Cardiac septum (tissue), 1 donor: ENCODE measurements around a stretch of chr18.

- PRO-cap, result no peak
Measured at GRCh38 chr18:11946181-11946642, 35.1 kb upstream of the IMPA2 start.

DNA sequence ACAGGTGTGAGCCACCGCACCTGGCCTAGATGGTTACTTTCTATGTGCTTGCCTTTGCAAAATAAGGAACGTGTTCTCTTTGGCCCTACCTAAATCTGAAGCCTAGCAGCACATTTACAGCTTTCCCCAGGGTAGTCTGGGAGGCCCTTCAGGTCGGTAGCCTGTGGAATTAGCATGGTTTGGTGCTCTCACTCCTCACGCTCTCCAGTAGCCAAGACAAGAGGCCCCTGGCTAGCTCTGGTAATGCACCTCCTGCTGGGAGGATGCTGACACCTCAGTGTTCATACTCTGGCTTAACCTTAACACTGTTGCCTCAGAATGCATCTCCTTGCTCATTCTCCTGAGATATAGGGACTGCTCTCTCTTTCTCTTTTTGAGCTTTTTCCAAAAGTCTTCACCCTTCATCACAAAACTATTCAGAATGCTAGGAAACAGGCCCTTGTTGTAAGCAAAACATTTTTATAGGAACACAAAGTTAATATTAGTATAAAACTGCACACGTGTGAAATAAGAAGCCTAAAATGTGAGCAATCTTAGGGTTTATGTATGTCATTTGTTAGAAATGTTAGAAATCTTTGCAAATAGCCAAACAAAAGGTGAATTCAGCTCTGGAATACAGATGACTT, 17.3 kb upstream of the IMPA2 start:
- PRO-cap, result no peak

- PRO-cap, result no peak
Measured at GRCh38 chr18:11984163-11984641, 2.9 kb downstream of the IMPA2 start.

- PRO-cap, result no peak
Measured at GRCh38 chr18:12001402-12001924, 20.2 kb downstream of the IMPA2 start.

GRCh38 chr18:12076243-12076938, 17.3 kb upstream of the ANKRD62 start:
- PRO-cap, result no peak

GRCh38 chr18:12278199-12278720, 24.1 kb downstream of the CIDEA start:
- PRO-cap, result no peak

- PRO-cap, result no peak
Measured at GRCh38 chr18:12335509-12336271, 27.6 kb downstream of the TUBB6 start.

- PRO-cap, result no peak
Measured at GRCh38 chr18:12470562-12471309, 63.0 kb downstream of the PRELID3A start.

- PRO-cap, result no peak
Measured at GRCh38 chr18:12776585-12777406, 74.0 kb downstream of the PSMG2 start.

DNA sequence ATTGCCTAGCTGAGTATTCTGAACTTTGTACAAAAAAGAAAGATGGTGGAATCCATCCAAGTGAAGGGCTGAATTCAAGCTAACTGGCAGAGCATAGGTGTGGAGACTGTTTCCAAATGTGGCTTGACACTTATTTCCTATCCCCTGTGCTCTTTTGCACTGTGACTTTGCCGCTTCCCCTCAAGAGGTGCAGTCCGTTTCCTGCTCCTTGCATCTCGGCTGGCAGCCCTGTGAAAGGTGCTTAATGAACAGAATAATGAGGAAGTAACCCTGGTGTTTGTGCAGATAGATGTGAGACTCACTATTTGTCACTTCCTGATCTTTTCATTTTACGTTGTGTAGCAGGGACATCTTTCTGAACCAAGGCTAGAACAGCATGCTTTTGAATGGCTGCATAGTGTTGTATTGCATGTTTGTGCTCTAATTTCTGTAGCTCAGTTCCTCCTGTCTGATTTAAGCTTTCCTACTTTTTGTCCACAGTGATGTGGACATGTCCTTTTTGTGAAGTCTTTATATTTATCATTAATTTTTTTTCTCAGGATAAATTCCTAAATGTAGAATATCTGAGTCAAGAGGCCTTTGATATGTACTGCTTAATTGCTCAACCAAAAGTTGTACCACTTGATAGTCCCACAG, 60.9 kb downstream of the CEP192 start:
- PRO-cap, result no peak

DNA sequence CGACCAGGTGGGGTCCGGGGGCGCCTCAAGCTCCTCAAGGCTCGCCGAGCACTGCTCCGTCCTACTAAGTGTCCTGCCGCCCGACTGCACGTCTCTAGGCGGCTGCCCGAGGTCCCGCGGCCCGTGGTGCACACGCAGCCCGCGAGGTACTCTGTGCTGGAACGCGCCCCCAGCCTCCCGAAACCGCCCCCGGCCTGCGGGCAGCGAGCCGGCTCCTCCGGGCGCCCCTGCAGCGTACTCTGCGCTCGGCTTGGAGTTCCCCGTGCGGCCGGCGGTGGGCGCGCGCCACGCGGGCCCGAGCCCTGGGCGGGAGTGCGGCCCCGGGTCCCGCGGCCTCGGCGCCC, 1.5 kb upstream of the LDLRAD4 start:
- PRO-cap, result no peak

GRCh38 chr18:13280332-13281063, 61.9 kb downstream of the LDLRAD4 start:
- PRO-cap, result unidirectional peak, minus-strand start at chr18:13280521

DNA sequence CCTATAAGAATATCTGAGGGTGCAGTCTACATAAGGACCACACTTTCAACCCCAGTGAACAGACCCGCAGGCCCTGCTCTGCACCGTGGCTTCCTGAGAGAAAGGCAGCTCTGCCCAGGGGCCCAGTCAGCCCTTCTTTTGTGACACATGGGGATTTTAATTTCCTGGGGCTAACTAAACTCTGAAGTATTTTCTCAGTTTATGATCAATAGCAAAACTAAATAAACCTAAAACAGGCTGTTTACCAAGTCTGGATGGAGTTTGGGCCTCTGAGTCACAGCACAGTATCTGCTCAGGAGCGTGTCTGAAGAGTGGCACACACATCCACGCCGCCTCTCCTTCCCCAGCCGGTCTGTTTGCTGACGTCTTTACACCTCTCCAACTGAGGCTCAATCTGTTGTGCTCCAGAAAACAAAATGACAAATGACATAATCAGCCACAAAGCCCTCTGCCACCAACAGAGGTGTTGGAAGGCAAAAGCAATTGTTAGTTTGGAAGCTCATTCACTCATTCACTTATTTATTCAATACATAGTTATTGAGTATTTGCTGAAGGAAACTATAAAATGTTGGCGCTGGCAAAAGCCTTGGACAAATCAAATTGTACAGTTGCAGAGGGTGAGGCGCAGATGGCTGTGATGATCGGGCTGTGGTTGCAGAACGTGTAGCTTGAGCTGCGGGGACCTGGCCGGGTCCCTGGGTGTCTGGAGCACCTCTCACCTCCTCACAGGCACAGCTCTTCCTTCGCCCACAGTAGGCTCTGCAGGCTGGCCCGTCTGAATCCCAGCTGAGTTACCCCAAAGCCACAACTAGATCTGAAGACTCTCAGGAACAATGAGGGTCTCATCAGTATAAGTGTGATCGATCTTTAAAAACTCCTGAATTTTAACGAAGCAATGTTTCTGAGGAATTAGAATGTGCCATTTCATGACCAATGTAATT, 72.5 kb downstream of the LDLRAD4 start:
- PRO-cap, result no peak

DNA sequence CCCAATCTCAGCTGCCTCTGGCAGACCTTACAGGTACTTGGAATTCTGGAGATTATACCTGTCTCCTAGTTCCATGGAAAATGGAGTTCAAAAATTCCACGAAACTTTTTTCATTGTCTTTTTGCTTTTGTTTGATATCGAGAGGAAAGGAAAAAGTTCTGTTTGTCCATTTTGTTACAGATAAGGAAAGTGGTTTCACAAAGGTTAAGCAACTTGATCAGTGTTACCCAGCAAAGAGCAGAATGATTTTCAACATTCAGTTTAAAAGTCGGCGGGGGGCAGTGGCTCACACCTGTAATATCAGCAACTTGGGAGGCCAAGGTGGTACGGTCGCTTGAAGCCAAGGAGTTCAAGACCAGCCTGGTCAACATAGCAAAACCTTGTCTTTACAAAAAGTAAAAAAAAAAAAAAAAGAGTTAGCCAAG, 118.8 kb downstream of the LDLRAD4 start:
- PRO-cap, result no peak

DNA sequence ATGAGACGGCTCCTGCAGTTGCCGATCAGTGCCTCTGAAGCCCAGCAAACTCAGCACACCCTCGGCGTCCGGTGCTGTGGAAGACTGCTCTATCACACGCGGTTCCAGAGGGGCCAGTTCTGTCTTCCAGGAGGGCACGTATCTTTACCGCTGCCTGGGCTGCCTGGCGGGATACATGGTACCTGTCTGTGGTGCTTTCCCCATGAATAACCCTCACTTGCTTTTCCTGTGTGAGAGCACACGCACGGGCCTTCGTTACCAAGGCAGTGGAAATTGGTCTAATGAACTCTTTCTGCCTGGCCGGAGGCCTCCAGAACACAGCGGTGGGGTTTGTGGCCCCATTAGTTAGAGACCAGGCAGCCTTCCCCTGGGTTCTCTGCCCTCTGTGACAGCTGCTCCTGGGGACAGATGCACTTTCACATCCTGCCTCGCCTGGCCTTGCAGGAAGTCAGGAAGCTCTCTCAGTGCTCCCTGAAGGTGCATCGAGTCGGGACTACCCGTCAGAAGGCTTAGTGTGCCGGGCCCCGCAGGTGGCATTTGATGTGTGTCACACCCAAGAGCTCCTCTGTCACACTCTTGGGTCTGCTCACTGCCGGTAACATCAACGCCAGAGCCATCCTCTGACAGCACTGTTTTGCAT, 158.2 kb downstream of the LDLRAD4 start:
- PRO-cap, result no peak

DNA sequence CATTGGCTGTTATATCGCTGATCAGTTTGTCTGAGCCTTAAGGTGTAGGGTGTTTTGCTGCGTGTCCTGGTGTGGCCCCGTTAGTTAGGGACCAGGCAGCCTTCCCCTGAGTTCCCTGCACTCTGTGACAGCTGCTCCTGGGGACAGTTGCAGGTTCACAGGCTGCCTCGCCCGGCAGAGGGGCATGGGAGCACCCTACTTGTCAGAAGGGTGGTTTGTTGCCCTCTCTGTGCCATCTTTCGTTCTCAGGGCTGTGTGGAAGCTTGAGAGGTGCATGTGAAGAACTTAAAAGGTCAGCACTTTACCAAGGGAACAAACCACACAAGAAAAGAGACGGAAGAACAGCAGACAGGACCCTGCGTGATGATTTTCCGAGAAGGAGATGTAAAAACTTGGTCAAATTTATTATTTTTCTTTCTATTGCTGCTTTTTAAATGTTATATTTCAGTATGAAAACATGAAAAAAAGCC, 159.6 kb downstream of the LDLRAD4 start:
- PRO-cap, result no peak

GRCh38 chr18:13381236-13381702, 162.7 kb downstream of the LDLRAD4 start:
- PRO-cap, result no peak

DNA sequence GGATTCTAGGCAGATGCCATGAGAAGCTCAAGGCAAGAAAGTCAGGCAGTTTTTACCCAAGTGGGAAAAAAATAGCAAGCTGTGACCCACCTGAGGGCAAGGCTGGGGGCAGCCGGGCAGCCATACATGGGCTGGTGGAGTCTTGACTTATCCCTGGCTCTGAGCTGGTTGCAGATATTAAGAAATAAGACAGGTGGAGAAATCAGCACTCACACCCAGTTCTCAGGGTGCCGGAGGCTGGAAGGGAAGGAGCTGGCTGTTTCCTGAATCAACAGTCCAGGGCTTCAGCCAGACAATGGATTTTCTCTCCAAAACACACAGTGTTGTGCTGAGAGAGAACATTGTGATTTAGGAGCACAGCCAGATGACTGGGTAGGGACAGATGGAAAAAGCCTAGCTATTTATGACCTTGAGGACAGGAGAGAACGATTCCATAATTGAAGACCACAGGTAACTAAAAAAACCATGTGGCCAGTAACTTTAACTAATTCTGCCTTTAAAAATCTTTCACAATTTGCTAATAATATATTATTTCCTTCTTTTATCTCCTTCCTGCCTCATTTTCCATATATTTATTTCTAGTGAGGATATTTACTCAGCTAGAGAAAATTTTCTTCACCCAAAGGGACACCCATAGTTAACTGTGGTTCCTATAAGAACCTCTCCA, 208.9 kb downstream of the LDLRAD4 start:
- PRO-cap, result no peak

DNA sequence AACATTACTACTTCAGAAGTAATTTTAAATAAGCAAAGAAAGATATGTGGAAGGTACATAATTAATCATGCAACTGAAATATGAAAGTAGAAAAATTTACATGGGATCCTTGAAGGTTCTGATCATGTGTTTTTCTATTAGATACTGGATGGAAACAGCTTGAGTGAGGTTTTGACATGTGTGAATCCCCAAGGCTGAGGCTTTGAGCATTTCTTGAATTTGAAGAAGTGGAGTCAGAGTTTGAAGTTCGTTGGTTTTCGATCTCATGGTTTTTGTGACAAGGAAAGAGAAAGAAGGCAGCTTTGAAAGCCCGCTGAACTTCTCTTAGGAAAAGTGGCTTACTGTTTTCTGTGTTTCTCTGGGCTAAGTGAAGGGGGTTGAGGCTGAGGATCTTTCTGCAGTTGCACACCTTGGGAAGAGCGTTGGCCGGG, 220.1 kb downstream of the LDLRAD4 start:
- PRO-cap, result no peak

GRCh38 chr18:13540493-13541122, 185.8 kb downstream of the FAM210A start:
- PRO-cap, result no peak